ENCODE measurements around a stretch of chr7.

- PRO-cap, 2 experiments = peak in 1 of 2 experiments; most common plus-strand start chr7:5429398 (in 1)
These were observed 5.5 kb upstream of the TNRC18 start for GRCh38 chr7:5429201-5429545.

DNA sequence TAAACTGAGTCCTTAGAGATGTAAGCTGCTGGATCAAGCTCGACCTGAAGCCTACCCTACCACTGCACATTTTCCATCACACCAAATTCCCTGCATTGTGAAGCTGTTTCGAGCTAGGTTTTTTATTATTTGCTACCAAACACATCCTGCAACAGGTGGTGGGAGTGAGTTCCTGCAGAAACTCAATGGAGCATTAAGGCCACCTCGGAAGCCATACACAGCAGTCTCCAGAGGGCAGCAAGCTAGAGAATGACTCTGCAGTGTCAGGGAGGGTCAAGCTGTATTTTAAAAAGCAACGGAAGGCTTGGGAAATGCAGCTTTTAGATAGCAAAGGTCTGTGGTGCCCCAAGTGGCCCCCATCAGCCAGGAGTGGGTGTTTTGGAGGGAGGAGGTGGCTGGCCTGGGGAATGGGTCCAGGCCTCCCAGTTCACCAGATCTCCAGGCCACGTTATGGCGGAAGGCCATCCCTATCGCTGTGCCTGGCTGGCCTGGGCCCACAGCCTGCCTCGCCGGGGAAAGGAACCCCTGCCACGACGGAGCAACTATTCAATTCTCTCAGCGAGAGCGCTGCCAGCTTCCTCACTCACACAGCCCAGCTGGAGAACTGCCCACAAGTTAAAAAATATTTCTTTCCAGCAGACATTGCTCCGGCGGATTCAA, 33.9 kb upstream of the TNRC18 start:
- PRO-cap, 2 experiments = no peak in any of the 2 experiments

DNA sequence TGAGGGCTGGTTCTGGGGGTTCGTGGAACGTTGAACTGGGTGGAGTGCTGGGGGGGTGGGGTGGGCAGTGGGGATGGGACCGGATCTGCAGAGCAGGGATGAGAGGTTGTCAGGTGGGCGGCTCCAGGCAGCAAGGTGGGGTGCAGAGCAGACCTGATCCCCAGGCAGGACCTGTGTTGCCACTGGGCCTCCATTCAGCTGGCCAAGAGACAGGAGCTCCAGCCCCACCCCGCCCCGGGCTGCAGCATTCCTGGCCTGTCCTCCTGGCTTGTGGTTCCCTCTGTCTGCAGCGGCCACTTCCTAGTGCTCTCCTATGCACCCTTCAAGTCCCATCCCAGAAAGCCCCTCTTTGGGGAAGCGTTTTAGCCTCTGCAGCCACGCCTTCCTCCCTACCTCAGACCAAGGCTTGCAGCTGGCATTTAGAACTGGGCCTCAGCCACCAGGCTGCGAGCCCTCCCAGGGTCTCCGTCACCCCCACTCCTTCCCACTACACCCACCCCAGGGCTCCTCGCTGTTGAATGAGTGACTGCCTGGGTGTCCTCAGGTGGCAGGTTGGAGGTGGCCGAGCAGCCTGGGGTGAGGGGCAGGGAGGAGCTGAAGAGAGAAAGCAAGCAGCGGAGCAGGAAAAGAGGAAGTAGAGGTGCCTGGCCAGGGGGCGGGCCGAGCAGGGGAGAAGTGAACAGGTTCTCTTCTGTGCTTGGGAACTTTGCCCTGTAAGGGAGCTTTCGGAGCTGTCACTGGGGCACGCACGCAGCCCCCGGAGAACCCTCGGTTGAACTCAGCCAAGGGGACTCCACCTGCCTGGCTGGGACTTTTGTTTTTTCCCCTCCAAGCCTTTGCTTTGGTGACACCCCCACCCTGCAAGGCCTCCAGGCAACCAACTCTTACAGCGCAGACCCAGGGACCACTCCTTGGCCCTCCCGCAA, 2.3 kb upstream of the ACTB start:
- PRO-cap, 2 experiments = no peak in any of the 2 experiments

DNA sequence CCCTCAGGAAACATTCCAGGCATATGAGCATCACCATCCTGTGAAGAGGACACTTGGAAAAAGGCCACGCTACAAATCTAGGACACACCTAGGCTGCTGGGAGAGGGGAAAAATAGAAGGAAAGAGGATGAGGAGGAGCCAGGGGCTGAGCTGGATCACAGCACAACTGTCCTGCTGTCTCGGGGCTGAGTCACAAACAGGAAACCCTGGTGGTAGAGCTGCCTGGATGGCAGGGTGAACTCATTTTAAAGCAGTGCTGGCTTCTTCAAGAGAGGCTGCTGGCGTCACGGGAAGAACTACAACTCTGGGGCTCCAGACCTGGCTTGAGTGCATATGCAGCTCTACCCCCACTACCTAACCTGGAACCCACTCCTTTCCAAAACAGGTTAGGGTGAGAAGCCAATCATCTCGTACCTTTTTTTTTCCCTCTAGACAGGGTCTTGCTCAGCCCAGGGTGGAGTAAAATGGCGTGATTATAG, 37.4 kb downstream of the FSCN1 start:
- PRO-cap, 2 experiments = no peak in any of the 2 experiments

- PRO-cap, 2 experiments = no peak in any of the 2 experiments
These were observed 42.7 kb downstream of the FSCN1 start for GRCh38 chr7:5635162-5635880.

DNA sequence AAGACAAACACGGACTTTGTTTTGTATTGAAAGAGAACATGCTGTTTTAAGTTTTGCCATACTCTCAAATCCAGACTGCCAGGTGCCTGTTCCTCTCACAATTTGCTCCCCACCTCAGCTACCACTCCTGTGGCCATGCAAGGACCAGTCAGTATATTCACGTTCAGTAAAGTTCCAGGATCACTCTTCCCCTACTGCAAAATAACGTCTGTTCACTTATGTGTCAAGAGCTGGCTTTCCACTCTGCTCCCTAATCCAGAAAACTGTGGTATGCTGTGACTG, 43.3 kb downstream of the FSCN1 start:
- PRO-cap, 2 experiments = no peak in any of the 2 experiments

DNA sequence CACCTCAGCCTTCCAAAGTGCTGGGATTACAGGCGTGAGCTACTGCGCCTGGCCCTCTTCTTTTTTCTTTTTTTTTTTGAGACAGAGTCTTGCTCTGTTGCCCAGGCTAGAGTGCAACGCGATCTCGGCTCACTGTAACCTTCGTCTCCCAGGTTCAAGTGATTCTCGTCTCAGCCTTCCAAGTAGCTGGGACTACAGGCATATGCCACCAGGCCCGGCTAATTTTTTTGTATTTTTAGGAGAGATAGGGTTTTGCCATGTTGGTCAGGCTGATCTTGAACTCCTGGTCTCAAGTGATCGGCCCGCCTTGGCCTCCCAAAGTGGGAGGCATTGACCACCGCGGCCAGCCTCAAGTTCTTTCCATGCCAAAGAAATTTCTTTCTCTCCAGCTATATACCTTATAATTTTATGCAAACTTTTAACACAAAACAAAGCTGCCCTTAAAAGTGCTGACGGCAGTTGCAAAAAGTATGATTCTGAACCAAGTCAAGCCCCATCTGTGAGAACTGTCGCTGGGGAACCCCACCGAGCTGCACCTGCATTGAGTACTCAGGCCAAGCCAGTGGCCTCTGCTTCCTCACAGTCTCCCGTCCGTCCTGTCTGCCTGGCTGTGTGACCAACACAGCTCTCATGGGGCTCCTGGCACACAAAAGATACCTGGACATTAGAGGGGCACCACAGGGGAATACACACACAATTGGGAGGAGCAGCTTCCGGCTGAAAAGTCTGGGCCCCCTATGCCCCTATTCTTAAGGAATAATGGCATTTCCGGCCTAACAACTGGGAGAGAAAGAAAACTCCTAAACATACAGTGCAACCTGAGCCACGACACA, 83.6 kb downstream of the FSCN1 start:
- PRO-cap, 2 experiments = no peak in any of the 2 experiments

DNA sequence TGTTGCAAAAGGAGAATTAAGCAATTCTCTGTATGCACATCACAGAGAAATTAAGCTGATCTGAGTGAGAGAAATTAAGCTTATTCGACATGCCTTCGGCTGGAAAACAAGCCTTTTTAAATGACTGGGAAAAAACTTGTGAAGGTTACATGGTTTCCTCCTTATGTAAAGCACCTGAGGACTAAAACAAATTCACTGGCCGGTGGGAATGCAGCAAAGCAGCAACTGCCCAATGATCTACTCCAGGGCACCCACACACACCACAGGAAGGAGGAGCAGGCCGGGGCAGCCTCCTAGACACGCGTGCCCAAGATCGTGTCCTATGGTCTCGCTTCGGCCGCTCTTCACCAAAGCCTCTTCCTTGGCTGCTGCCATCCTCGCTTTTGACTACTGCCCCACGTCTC, 85.2 kb downstream of the RNF216 start:
- PRO-cap, 2 experiments = no peak in any of the 2 experiments

- PRO-cap, 2 experiments = no peak in any of the 2 experiments
These were observed 47.6 kb downstream of the USP42 start for GRCh38 chr7:6152236-6152962.

DNA sequence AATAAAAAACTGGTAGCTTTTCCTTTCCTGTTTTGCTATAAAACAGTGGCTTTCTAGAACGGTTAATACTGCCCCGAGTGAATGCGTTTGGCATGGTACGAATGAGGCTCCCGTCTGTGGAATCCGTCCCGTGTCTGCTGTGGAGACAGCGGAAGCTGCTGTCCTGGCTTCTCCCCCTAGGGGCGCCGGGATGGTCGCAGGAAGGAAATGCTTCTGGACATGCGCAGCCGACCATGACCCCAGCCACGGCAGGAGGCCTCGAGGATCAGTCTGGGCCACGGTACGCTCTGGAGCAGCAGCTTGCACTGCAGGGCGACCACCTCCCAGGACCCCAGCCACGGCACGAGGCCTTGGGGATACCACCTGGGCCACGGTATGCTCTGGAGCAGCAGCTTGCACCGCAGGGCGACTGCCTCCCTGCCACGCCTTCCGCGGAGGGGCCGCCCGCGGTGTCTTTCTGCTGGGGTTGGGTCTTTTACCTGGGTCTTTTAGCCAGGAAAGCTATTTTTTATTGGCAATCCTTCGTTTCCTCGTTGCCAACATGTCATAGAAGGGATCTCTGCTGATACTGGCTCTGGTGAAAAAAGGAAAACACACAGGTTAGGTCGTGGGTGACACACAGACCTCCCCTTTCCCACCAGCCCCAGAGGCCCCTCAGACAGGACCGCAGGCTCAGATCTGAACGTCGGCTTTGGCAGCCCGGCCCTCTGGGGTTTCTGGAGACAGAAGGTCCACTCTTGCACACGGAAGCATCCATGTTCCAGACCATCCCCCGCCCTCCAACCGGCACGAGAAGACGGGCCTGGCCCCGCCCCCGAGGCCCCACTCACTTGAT, 59.9 kb downstream of the USP42 start:
- PRO-cap, 2 experiments = no peak in any of the 2 experiments

DNA sequence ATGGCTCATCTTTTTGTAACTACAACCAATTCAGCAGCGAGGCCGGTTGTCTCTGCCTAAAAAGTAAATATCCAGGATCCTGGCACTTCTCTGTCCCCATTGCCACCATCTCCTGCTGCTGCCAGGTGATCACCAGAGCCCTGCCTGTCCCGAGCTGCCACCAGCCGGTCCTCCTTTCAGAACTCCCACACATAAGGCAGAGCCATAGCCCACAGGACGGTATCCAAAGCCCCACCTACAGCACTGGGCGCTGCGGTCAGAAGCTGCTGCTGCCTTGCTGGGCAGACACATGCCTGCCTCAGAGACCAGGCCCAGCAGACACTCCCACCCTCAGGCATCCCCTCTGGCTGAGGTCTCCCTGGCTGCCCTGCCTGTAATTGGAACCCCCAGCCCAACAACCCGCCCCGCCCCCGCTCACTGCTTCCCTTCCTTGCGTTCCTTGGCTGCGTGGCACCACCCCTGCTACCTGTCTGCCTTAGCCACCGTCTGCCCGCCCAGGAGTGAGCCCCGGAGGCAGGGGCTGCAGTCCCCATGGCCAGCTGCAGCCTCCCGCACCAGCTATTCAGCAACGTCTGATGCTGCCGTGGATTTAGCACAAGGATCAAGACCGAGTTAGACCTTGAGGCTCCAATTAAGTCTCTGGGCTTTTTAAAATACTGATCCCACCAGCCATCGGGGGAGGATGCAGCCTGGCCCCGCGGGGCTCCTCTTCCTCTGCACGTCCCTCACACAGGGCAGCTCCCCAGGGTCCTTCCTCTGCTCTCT, 67.0 kb downstream of the USP42 start:
- PRO-cap, 2 experiments = peak in 2 of 2 experiments; most common minus-strand start position 574 of the sequence (in 2)

- PRO-cap, 2 experiments = peak in 1 of 2 experiments; most common minus-strand start chr7:6228968 (in 1)
These were observed 43.5 kb downstream of the CYTH3 start for GRCh38 chr7:6228891-6229379.

GRCh38 chr7:6232376-6232953, 40.0 kb downstream of the CYTH3 start:
- PRO-cap, 2 experiments = peak in 2 of 2 experiments; most common plus-strand start chr7:6232853 (in 2); most common minus-strand start chr7:6232720 (in 2)

DNA sequence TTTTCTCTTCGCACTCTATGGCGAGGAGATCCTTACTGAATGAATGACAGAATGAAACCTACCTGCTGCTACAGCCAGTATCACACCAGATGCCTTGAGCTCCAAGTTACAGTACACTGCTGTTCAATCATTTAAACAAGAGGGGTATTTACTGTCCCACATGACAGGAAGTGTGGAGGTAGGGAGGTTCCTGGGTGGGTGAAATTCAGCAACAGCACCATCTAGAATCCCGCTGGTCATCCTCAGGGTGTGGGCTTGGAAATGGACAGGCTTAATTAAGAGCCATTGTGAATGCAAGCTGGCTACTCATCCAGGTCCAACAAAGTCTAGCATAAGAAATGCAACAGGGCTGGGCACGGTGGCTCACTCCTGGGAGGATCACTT, 14.8 kb downstream of the CYTH3 start:
- PRO-cap, 2 experiments = no peak in any of the 2 experiments

GRCh38 chr7:6392661-6393183, 18.4 kb downstream of the RAC1 start:
- PRO-cap, 2 experiments = no peak in any of the 2 experiments

- PRO-cap, 2 experiments = peak in 1 of 2 experiments; most common plus-strand start chr7:6393571 (in 1); most common minus-strand start chr7:6393391 (in 1)
These were observed 19.2 kb downstream of the RAC1 start for GRCh38 chr7:6393184-6394222.

GRCh38 chr7:6438269-6438891, 9.4 kb downstream of the DAGLB start:
- PRO-cap, 2 experiments = no peak in any of the 2 experiments

DNA sequence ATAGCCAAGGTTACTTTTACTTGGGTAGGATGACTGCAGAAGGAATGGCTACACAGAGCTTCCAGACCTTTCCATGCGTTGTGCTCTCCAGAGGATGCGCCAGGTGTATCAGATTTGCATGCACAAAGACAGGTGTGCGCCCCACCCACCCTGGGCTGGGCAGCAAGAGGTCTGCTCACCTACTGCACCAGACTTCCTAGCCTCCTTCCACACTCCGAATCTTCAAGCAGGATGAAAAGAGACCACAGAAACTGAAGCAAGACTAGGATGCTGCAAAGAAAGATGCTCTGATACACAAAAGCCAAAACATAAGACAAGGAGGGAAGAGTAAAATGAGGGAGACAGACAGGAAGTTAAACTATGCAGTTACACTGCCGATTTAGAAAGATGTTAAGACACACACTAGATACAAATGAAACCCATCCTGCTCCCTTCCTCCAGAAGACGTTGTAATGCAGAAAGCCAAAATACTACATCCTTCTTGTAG, 13.6 kb upstream of the DAGLB start:
- PRO-cap, 2 experiments = no peak in any of the 2 experiments

DNA sequence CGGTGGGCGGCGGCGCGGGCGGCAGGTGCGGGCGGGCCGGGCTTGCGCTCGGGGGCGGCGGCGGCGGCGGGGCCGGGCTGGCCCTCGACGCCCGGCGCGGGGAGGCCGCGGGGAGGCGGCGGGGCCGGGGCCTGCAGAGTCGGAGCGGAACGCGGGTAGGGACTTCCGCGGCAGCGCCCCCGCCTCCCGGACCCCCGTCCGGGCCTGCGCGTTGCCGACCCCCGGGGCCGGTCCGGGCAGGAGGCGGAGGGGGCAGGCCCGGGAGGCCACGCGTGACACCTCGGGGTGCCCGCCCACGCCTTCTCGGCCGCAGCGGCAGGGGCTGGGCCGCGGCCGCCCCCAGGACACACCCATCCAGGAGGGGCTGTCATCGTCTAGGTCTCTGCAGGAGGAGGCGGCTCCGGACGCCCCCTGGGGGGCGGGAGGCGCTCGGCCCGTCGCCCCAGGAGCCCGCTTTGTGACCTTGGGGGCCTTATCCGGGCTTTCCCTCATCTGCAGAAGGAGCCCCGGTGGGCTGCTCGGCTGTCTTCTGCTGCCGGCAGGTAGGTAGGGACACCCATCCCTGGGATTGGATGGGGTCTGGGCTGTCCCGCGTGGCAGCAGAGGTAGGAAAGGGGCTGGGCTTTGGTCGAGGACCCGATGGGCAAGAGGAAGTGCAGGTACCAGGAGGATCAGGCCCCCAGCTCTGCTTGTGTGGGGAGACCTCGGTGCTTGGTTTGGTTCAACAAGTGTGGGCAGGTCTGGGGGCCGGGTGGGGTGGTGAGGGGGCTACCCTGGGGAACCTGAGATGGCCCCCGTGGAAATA, 552 bp downstream of the ZNF316 start:
- PRO-cap, 2 experiments = no peak in any of the 2 experiments

DNA sequence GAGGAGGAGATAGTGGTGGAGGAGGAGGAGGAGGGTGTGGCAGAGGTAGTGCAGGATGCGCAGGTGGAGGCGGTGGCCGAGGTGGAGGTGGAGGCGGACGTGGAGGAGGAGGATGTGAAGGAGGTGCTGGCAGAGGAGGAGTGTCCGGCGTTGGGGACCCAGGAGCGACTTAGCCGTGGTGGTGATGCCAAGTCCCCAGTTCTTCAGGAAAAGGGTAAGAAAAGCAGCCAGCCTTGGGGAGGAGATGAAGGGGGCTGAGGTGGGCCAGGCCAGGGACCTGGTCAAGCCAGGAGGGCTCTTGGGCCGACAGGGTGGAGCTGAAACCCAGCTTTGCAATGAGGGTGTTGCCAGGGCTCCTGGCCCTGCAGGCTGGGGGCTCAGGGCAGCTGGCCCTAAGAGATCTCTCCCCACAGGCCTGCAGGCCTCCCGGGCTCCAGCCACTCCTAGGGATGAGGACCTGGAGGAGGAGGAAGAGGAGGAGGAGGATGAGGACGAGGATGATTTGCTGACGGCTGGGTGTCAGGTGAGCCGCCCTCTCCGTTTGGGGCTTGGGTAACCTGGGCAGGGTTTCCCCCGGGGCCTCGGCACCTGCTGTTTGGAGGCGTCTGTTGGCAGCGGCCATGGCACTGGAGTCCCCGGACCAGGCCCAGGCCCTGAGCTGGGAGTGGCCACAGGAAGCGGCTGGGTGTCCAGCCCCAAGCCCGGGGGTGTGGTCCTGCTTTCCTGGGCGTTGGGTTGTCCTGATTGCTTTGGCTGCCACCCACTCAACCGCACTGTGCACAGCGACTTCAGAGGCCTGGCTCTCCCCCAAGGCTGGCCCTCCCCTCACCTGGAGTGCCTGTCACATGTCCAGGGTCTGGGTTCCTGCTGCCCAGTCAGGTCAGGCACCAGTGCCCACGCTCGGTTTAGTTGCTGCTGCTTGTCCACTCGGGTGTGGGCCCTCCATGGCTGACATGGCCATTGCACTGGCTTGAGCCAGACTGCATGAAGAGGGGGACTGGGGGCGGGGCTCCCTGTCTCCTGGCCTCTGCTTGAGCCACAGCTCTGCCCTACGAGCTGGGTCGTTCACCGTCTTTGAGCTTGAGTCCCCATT, 5.8 kb downstream of the ZNF316 start:
- PRO-cap, 2 experiments = no peak in any of the 2 experiments

All from heart right ventricle (tissue), 2 donors.